Tibial artery (tissue), 1 donor: ENCODE measurements around a stretch of chr18.

DNA sequence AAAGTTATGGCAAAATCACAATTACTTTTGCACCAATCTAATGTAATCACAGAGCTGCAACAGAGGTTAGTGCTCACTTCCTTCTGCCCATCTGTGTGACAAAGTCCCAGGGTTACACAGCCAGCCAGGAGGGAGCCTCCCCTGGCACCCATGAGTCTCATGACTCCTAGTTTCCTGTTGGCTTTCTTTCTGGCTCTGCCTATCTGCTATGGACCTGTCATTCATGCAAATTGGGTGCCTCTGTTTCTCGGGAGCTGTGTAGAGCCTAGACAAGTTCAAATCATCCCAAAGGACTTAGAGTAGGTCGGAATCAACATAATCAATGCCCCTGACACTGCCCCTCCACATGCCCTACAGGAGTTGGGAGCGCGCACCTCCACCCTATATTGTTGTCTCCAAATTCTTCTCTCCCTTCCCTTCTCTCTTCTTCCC lies 99.2 kb upstream of the ATP8B1 start:
- PRO-cap = no peak

DNA sequence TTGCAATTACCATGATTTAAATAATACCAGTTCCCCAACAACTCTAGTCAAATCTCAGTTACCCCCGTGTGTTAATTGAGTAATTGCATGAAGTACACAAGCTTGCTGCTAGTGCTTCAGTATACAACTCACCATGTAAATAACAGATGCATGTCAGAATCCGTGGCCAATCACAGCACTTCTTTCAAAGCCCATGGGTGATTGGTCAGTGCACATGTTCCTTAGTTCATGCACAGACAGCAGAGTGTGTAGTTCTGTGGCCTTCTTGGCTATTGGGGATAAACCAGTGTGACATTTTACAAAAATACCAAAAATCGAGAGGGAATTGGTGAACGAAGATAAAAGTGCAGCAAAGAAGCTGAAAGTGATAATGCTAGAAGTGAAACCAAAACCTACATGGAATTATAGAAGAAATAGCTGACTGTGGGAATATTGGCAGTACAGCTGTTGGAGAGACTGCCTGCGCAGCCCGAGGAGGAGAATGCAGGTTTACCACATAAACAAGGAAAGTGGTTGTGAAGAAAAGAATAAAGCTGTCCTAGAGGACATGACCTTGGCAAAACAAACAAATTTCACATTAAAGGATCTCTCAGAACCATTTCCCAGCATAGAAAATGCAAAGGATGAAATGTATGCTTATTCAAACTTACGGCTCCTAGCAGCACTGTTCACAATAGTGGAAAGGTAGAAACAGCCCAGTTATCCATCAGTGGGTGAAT lies 59.5 kb downstream of the NEDD4L start:
- PRO-cap = no peak

- PRO-cap = unidirectional peak, plus-strand start at chr18:58195411
Observed at GRCh38 chr18:58195092-58196121, 151.4 kb downstream of the NEDD4L start.

- PRO-cap = no peak
Observed at GRCh38 chr18:58280069-58280663, 236.1 kb downstream of the NEDD4L start.

- PRO-cap = no peak
Observed at GRCh38 chr18:58302934-58303768, 259.1 kb downstream of the NEDD4L start.

- PRO-cap = no peak
Observed at GRCh38 chr18:58324786-58325254, 280.8 kb downstream of the NEDD4L start.

DNA sequence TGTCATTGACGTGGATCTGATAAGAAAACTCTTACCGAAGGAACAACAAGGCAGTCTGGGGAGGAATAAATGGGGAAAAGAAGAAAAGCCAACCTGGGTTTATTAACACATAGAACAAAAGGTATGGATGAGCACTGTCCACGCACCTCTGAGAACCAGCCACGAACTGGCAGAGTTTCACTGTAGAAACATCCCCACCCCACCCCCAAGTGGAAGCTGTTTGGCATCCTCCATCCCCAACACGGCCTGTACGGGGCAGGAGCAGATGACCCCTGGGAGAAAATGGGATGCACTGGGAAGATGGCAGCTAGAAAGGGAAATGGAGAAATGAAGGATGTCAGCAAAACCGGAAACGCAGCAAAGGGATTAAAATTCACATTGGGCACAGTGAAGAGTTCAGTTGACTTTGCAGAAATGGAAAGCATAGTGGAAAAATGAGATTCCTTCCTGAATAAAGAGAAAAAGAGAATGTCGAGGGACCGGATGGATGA lies 247.2 kb downstream of the ALPK2 start:
- PRO-cap = no peak

DNA sequence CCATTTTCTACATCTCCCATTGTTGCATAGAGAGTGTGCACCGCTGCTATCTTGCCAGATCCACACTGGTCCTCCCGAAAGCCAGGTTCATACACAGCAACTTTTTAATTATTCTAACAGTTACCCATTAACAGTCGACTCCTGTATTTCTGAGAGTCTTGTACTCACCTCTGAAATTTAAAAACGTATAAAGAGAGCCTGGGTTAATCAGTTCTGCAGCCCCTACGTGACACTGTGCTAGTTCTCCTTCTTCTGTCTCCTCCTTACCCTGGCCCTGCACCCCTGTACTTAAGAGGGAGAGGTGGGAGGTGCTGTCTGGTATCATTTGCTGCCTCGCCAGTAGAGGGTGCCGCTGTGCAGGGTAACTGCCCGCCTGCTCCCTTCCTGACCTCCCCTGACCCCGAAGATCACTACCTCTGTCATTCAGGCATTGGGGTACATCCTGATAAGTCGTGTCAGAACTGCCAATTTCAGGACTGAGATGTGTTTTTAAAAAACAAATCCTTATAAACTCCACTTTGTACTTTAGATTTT lies 229.0 kb downstream of the ALPK2 start:
- PRO-cap = no peak

DNA sequence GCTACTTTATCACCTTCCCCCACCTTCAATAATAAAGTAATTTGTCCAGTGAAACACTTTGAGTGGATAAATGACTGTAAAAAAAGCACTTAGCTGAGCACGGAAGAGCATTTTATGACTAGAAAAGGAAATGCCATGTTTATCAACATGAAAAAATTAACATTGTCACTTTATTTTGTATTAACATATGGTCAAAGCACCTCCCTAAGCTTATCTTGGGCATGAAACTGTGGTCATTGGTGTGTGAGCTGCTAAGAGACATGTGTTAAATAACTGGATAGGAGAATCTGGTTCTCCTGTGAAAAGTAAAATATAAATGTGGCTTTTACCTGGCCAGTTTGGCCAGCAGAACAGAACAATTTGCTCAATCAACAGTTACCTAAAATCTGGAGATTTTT lies 51.5 kb downstream of the ALPK2 start:
- PRO-cap = no peak

DNA sequence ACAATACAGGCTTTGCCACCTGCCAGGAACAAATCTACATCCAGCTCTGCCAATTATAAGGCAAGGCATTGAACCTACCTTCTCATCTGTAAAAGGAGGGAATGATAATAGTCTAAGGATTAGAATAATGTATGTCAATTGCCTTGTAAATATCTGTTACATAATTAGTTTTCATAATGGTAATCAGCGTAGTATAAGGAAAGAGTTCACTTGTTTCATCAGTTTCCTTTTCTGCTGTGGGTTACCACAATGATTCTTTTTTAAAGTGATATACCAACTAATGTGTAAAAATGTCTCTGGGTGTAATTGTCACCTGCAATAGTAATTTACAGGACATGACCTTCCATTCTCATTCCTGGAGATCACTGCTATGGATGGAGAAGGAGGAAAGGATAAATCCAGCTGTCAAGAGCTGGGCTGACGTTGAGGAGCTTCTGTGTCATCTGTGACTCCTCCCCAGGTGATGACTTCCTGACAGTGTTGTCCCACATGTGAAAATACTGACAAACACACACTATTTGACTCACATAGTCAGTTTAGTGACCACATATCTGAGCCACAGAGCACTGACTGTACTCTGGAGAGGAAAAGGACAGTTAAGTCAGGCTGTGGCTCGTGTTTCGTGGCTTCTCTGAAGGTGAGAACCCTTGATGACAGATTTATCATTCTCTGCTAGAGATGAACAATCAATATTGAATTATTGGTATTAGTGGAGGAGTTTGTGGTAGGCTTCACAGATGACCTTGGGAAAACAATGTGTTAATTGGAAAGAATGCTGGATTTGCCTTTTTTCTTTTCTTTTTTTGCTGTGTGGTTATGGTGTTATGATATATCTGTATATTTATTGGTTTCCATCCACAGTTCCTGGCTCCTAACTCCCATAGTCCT lies 13.3 kb downstream of the ALPK2 start:
- PRO-cap = no peak

DNA sequence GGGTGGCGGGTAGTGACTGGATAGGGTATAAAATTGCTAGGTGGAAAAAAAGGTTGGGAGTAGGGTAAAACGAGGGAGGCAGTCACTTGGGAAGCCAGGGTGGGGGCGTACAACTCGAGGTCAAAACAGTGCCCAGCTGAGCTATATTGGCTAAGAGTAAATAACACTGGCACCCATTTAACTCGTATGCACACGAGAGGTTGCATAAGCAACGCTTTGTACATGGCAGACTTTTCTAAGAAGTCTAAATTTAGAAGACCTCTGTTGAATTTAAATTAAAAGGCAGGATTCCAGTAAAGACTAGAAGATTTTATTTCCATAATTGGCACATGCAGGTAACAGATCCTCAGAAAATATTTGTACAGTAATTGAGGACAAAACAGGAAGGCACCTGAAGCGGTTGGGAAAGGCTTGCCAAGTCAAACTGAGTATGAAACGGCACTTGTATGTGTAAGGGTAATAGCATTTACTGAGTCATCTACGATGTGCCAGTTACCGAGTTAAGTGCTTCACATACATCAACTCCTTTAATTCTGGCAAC lies 1.5 kb upstream of the MALT1 start:
- PRO-cap = no peak

DNA sequence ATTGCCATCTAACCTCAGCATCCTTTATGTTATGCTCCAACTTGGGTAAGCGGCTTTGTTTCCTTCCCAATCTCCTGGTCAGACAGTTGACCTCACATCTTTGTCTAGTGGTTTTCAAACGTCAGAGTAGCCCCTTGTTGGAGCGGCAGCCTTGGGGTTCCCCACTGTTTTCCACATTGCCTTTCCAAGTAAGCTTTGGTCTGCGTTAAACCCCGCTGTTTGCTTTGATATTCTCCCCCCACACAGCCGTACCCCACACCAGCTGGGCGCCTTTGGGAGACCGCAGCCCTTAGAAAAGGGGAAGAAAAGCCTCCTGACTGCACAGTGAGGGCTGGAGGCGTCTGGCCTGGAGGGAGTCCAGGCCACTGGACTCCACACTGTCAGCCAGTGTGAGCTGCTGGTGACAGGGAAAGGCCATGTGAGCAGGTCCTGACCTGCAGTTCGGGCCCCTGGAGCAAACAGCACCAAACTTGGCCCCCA lies 83.4 kb downstream of the MALT1 start:
- PRO-cap = no peak

GRCh38 chr18:58859147-58859463 lies 5.6 kb upstream of the ZNF532 start:
- PRO-cap = no peak

GRCh38 chr18:59026779-59027543 lies 112.7 kb upstream of the SEC11C start:
- PRO-cap = no peak

DNA sequence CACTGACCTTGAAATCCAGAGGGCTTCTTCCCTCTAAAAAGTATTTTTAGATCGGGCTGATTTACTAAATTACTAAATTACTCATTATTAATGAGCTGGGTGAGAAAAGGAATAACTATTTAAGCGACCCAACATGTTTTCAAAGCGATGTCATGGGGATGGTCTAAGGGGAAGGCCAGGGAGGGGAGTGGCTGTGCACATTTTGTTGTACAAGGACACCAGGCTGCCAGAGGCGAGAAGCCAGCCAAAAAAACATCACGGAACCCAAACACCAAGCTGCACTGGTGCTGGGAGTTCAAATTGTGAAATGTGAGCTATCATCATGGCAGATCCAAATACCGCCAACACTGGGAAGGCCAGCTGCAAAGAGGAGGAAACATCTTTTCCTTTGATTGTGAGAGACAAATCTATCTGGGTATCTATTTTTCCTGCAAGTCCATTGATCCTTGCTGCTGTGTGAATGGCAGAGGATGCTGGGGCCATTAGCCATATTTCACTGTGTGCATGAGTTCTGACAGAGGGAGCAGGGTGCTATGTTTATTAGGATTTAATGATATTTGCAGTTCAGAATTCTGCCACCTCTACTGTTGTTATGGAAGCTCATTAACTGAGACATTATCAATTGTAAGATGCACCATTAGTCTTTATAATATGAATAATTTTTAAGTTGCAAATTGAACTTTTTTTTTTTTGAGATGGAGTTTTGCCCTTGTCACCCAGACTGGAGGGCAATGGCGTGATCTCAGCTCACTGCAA lies 150.9 kb upstream of the LMAN1 start:
- PRO-cap = no peak

DNA sequence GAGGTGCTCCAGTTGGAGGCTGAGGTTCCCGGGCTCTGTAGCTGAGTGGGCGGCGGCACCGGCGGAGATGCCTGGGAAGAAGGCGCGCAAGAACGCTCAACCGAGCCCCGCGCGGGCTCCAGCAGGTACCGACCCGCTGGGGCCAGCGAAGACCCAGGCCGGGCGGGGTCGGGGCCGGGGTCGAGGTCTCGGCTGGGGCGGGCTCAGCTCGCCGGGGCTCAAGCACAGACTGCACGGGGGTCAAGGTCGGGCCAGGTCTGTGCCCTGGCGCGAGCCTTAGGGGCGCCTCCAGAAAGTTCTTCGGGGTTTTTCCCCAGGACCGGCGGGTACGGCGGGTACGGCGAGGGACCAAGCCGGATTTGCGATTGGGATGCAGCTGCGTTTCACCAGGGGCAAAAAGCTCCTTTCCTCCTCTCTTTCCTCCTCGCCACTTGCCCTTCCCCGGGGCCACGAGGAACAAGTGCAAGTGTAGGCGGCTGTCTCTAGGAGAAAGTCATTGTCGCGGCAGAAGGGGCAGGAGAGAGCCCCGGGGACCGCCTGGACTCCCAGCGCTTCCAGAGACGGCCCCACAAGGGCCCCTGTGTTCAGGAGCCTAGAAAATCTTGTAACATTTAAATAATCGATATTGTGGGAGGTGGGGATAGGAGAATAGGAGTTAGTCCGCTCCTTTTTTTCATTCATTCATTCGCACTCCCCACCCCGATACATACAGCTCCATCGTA lies 476 bp downstream of the PMAIP1 start:
- PRO-cap = no peak

DNA sequence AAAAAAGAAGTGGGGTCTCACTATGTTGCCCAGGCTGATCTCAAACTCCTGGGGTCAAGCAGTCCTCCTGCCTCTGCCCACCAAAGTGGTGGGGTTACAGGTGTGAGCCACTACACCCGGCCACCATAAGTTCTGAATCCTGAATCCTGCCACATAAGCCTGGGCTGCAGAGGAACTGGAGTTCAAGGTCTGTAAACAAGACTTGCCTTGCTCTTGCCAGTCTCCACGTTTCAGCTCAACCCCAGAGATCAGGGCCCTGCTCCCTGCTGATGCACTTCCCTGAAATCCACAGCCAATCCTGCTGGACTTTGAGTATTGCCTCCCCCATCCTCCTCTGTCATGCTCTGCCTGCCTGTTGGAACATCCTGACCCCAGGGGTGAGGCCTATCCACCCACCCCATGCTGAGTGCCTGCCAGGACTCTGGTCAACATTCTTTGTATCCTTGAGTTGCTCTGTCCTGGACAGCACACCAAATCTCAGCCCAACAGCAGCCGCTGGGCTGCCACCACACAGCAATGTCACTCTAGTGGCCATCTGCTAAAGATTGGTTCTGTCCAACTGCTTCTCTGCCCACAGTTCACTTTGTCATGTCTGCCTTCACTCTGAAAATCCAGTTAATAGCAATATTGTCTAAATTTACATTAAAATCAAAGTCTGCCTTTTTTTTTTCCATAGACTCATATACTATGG lies 243.8 kb downstream of the RNF152 start:
- PRO-cap = no peak

- PRO-cap = no peak
Observed at GRCh38 chr18:61743784-61744228, 149.0 kb downstream of the RNF152 start.

DNA sequence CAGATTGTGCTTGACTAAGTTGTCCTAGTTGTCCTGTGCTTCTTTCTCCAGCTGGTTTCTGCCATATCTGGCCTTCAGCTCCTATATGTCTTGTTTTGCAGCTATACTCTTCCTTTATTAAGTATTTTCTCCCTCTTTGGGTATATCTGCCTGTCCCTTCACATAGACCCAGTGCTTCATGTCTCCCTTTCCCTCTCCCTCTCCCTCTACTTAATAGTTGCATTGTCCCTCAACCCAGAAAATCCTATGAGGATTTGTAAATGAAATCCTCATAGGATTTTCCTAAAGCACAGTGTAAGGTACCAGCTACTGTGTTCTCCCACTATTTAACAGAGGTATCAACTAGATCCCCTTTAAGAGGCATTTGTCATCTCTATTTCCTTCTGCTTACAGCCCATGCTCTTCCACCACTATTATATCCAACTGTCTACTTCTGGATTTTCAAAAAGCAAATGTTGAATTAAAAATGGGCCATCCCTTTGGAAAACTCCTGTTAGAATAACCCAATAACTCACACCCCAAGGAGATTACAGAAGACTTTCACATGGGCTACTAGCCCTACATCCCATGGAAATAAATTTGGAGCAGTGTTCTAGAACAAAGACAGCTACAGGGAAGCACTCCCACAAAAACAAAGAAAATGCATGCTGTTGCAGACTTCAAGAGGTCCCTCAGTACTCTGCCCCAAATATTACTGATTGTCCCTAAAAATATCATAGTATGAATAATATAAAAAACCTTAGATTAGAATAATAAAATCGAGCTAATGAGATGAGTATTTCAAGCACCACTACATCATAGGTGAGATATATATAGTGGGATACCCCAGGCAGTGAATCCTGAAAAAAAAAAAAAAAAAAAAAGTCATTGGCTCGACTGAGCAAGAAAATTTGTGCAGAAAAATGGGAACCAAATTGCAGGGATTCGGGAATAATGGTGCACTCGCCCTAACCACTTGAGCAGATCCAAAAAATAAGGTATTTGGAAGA lies 83.5 kb downstream of the RNF152 start:
- PRO-cap = no peak

GRCh38 chr18:61838486-61839348 lies 54.1 kb downstream of the RNF152 start:
- PRO-cap = no peak